LHCN-M2 (cell line): ENCODE results near the gene BCO2.

GRCh38 chr11:111662196-111662589 lies 59.9 kb downstream of the SIK2 start:
- RAMPAGE, long total RNA, result no peak

- RAMPAGE, long total RNA, result no peak
Observed at GRCh38 chr11:111722457-111723334, 43.5 kb downstream of the PPP2R1B start.

- RAMPAGE, long total RNA, result no peak
Observed at GRCh38 chr11:111795608-111796022, 29.4 kb upstream of the PPP2R1B start.

GRCh38 chr11:111878425-111878743 lies 581 bp downstream of the FDXACB1 start:
- RAMPAGE, long total RNA, result no peak

DNA sequence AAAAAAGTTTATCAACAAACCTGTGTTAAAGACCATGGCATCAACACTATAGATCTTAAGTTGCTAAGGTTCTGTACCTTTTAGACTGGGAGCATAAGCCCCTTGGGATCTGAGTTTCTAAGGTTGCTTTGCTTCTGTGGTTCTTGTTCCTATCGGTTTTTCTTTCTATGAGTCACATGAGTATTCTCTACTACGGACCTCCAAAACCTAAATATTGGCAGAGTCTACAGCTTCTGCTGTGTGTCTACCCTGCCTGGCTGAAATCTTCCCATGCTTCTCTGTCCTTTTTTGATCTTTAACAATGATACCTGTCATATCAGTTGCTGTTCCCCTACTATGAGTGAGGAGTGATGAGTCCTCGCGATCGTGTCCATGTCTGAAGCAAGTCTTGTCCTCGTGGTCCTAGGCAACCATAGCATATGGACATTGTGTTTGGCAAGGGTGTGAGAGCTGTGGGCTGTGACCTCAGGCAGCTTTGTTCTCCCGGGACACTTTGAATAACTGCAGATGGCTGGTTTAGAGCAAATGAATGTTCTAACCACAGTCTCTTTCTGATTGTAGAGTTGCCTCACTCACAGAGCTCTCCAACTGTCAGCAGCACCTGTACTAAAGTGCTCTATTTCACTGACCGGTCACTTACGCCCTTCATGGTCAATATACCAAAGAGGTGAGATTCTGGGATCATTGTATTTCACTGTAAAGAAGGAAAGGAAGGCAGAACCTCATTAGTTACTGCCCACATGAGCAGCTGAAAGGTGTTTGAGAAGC lies 8.9 kb upstream of the DLAT start:
- RAMPAGE, long total RNA, result no peak

- RAMPAGE, long total RNA, result no peak
Observed at GRCh38 chr11:112085649-112086594, 634 bp downstream of the TIMM8B start.

DNA sequence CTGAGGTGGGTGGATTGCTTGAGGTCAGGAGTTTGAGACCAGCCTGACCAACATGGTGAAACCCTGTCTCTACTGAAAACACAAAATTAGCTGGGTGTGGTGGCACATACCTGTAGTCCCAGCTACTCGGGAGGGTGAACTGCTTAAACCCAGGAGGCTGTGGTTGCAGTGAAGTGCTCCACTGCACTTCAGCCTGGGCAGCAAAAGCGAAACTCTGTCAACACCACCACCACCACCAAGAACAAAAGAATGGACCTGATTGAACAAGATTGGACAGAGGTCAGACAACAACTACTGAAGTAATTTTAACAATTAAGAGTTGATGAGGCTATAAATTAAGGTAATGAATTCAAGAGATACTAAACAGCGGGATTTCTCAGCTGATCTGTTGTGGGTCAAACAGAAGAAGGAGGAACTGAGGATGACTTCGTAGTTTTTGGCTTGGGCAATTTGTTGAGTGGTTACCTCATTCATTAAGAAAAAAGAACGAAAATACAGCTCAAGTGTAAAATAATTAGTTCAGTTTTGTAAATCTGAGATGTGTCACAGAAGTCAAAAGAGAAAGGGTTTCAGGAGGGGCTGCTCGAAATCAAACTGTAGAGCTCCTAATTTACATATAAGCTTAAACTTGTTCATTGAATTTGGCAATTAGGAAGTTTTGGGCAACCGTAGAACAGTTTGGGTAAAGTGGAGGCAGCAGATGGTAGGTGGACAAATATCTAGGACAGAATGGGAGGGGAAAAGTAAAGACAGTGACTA lies 4.6 kb downstream of the IL18 start:
- RAMPAGE, long total RNA, result no peak

GRCh38 chr11:112174955-112175978 lies at the start of gene BCO2:
Gene BCO2 (plus strand): TSS chr11:112175512.
- RAMPAGE, long total RNA, result no peak

GRCh38 chr11:112176540-112177145 lies 1.3 kb downstream of the BCO2 start:
- RAMPAGE, long total RNA, result no peak

DNA sequence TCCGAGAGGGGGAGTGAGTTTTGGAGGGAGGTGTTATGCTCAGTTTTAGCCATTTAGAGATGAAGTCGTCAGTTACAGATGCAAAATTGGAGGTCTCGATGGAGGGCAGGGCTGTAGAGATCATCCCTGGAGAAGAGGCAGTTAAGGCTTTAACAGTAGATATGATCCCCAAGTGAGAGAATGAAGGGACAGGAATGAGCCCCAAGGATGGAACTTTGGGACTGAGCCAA lies 108.9 kb upstream of the NCAM1 start:
- RAMPAGE, long total RNA, result no peak

DNA sequence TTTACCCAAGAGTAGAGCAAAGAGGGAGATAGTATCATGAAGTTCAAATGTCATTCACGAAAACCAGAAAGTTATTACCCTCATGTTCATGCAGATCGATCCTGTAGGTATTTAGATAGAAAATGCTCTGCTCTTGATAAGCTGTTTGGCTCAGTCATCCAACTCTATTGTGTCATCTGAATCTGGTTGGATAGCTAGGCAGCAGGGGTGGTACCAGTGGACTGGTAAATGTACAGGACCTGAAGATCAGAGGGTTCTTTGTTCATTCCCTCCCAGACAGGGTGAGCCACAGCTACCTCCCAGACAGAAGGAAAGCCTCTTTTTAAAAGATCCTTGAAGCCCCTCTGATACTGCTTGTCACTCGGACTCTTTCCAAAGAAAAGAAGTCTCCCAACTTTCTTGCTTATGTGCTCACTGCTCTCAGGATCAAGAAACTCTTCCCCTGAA lies 29.9 kb upstream of the DRD2 start:
- RAMPAGE, long total RNA, result no peak

DNA sequence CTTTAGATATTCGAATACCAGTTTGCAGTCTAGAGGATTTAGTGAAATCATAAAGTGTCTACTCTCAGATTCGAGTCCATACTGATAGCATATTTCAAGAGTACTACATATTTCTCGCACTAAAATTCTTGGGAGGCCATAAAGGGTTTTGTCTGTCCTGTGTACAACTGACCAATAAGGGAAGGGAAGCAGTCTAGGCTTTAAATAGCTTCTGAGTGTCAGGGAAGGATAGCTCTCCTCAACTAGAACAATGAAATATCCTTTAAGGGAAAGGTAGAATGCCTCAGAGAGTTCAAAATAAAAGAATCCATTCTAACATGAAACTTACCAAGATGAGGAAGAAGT lies 2.6 kb downstream of the USP28 start:
- RAMPAGE, long total RNA, result no peak

GRCh38 chr11:113884371-113884656 lies 8.9 kb upstream of the USP28 start:
- RAMPAGE, long total RNA, result no peak

DNA sequence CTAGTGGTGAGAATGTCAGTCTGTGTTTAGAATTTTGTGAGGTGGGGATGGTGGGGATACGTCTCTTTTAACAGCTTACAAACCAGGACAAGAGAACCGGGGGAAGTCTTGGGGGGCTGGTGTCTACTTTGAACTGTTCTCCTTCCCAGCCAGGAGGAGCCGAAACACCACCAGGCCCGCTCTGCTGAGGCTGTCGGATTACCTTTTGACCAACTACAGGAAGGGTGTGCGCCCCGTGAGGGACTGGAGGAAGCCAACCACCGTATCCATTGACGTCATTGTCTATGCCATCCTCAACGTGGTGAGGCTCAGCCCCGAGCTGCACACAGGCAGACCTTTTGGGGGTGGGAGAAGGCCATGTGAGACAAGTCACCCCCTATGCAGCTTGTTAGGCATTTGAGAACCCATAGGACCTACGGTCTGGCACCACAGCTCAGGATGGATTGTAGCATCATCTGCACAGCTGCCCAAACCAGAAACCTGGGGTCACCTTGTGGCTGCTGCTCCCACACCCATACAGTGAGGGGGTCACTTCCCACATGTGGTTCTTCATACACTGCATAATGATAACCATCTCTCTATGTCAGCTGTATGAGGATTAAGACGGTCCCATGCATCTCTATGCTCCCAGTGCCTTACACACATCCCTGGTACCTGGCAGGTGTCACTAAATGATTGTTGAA lies 2.9 kb downstream of the HTR3A start:
- RAMPAGE, long total RNA, result no peak

- RAMPAGE, long total RNA, result no peak
Observed at GRCh38 chr11:114079494-114080007, 20.0 kb downstream of the ZBTB16 start.

DNA sequence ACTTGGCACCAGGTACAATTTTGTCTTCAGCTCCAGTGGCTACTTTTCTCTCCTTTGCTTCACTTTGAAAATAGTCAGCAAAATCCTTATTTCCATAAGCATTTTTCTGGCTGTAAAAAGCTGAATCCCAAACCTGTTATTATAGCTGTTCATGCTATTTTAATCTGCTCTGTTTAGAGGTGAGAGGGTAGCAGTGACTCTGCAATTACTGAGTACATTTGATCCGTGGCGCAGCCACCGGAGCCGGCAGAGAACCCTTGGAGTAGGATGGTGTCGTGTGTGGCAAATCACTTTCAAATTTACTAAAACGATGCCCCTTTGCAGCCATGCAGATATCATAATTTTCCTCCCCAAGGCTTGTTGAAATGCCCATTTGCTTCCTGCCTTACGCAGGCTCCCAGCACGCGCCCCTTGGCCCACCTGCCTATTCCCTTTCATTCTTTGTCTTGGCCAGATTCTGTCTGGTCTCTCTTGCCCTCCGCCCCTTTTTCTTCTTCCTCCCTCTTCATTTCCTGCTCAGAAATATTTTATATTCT lies 69.7 kb downstream of the ZBTB16 start:
- RAMPAGE, long total RNA, result no peak

DNA sequence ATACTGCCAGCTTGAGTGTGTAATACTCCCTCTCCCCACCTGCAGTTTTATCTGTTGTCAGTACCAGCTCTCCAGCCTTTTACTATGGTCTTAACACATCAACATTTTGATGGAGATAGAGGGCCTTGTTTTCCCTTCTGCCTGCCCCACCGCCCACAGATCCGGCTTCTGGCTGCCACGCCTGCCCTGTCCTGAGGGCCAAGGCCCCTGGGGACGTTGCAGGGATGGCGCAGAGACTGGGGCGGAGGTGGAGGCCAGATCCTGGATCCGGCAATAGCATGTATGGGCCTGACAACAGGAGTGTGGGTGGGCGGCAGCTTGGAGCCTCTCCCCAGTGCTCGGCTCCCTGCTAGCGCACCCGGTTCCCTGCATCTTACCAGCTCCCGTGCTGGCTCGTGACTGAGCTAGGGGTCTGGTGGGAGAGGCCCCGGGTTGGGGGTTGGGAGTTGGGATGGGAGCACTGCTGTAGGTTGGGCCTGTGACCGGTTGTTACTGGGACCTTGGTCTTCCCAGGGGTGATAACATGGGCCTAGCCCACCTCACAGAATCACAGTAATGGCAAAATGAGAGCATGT lies 95.6 kb downstream of the ZBTB16 start:
- RAMPAGE, long total RNA, result no peak

GRCh38 chr11:114172165-114172967 lies 112.9 kb downstream of the ZBTB16 start:
- RAMPAGE, long total RNA, result no peak

- RAMPAGE, long total RNA, result no peak
Observed at GRCh38 chr11:114254846-114255388, 41.3 kb upstream of the NNMT start.

DNA sequence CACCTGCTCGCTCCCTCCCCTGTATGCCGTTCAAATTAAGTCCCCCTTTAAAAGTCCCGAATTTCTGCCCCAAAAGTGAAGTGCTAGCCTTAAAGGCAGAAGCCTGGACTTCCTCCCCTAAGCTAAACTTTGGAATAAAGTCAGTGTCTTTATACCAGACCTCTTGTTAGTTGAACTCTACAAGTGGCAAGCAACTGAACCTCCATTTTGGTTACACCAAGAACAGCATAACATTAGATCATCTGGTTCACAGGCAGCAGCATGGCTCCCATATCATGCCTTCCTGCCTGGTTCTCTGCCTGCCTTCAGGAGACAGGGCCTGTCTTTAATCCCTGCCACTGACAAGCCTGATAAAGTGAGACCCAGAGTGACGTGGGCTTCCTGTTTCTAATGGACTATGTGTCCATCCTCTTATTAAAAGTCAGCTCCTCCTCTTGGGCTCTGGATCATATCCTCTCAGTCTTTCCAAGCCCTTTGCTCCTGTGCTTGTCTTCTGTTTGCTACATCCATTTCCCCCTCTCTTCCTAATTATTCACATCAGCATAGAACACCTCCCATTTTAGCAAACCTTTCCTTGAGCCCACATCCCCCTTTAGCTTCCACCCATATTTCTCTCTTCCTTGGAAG lies 32.4 kb upstream of the NNMT start:
- RAMPAGE, long total RNA, result no peak